Pericardium (tissue), 1 donor: ENCODE data around the genes MPLKIP and UBE2D4.

DNA sequence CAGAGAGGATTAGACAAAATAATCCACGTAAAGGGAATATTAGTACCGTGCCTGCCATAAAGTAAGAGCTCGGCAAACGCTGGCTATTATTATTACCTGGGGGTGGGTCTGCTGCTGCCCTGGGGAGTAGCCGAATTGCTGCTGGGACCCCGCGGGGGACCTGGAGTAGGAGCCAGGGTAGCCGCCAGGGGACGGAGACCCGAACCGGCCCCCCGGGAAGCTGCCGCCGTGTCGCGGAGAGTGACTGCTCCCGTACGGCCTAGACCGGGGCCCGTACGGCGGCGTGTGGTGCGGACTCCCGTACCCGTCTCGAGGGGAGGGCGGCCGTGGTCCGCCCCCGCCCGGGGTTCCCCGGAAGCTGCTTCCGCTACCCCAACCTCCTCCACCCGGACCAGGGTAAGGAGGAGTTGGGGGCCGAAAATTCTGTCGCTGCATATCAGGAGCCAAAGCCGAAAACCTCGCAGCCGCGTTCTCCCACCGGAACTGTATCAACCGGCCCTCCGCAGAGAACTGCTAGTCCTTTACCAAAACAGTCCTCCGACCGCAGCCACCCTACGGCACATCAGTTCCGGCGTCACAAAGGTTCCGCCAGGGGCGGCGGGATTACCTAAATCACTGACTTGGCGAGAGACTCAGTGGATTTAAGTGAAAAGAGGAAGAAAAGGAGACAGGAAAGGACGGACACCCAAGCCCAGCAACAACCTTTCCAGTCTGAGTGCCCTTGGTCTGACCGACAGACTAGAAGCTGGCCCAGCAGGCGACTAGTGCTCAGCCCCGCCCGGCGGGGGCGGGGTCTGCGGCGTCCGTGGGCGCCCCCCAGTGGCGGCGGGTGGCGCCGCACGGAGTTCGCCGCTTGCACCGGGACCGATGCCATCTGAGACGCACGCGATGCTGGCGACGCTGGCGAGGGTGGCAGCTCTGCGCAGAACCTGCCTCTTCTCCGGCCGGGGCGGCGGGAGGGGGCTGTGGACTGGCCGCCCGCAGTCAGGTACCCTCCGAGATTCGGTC is at the start of gene MPLKIP:
MPLKIP (minus strand) TSS at position 490 of the 1,008 bp plus-strand sequence.
- RRBS = 2% methylated on average over 53 of the region's 88 CpGs

DNA sequence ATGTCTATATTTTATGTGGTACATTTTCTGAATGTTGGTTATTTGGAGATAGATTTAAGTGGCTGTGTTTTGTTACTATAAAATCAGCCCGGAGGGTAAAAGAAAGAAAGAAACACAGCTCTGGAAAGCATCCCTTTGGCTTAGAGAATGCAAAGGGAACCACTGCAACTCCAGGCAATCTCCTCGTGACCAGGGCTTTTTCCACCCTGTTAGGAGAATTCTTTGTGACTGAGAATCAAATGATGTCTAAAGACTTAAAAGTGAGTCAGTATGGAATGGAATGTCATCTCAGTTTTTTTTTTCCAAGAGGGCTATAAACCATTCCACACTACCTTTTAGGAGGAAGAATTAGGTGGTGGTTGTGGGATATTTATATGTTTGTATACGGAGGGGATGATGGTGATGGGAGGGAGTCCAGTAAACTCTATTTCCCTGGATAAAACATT is 334.6 kb downstream of the SUGCT start:
- RRBS = no CpG with 5 or more reads among the region's 3 CpGs

DNA sequence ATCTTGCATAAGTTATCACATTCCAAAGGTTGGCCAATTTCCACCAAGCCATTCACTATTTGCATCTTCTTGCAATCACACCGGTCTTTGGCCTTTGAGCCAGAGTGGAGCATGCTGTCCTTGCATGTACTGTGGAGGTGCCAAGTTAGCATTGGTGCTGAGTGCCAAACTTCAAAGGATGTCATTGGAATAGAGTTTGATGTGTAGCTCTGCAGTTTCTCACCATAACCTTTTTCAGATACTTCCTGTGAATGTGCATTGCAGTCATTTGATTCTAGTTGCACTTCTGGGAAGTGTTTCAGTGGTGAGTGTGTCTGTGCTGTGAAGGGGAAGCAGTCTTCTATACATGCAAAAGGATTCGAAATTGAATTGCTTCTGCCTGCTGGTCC is 620.7 kb downstream of the SUGCT start:
- RRBS = no CpG with 5 or more reads among the region's 2 CpGs

GRCh38 chr7:41687640-41688525 is 15.0 kb downstream of the INHBA start:
- RRBS = no CpG with 5 or more reads among the region's 2 CpGs

DNA sequence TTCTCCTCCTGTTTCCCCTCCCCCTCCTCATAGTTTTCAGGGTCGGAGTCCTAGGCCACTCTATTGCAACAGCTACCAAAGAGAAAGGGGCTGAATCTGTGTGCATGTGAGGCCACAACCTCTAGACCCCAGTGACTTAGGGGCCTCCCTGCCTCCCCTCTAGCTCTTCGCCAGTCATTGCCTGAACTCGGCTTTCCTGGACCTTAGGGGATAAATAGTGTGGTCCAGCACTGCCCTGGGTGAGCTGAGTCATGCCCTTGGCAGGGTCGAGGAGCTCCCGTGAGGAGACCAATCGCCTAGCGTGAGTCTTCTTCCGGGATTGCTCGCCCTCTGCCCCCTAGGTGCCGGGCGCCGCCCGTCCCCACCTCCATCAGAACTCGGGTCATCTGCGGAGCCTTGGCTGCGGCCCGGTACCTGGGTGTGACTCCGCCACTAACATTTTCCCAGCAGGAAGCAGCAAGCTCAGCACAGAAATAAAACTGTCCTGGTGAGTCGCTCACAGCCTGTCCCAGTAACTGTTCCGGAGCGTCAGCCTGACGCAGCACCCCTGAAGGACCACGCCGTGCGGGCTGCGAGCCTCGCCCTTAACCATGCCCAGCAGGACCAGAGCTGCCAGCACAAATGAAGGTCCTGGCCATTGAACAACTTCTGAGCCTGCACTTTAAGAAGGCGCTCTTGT is 136.5 kb downstream of the HECW1 start:
- RRBS = 77% methylated on average over 11 of the region's 28 CpGs

DNA sequence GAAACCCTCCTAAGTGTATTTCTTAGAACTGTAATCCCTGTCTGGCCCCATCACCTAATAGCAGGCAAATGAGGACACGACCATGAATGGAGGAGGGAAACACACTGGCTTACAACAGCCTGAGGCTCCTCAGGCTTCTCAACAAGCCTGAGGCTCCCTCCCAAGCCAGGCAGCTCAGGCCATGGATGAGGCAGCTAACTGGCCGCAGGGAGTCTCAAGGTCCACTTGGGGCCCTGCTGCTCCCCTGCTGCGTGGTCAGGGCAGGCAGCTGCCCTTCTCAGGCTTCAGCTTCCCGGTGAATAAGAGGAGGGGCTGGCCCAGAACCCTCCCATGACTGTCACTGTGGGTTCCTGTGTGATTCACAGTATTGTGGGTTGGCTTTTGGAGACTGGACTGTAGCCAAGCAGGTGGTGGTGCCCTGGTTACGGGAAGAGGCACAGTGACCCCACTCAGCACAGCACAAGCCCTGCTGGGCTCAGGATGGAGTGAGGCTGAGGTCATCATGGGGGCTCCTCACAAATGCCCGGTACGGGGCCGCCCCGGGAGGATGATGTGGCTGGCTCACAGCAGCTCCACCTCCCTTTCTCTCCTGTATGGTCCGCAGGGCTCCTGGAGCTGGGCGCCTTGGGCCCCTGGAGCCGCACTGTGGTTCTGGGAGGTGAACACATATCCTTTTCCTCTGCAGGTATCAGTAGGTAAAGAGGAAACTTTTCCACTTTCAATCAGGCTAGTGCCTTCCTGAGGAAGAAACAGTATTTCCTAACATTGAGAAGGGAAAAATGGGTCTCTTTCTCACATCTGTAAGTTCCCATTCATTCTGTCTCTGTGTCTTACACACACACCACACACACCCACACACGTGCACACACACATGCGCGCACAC is 189.9 kb downstream of the HECW1 start:
- RRBS = no CpG with 5 or more reads among the region's 15 CpGs

GRCh38 chr7:43536628-43537198 is 46.2 kb upstream of the STK17A start:
- RRBS = no CpG with 5 or more reads among the region's 17 CpGs

DNA sequence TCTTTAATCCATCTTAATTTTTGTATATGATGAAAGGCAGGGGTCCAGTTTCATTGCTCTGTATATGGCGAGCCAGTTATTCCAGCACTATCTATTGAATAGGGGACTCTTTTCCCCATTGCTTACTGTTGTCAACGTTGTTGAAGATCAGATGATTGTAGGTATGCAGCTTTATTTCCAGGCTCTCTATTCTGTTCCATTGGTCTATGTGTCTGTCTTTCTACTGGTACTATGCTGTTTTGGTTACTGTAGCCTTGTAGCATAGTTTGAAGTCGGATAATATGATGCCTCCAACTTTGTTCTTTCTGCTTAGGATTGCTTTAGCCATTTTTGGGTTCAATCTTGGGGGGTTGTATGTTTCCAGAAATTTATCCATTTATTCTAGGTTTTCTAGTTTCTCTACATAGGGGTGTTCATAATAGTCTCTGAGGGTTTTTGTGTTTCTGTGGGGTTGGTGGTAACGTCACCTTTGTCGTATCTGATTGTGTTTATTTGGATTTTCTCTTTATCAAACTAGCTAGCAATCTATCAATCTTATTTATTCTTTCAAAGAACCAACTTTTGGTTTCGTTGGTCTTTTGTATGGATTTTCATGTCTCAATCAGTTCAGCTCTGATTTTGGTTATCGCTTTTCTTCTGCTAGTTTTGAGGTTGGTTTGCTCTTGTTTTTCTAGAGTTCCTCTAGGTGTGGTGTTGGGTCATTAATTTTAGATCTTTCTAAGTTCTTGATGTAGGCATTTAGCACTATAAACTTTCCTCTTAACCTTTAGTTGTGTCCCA is 26.9 kb downstream of the COA1 start:
- RRBS = no CpG with 5 or more reads among the region's 7 CpGs

GRCh38 chr7:43792464-43793031 is 34.1 kb downstream of the BLVRA start:
- RRBS = no CpG with 5 or more reads among the region's 6 CpGs

- RRBS = no CpG with 5 or more reads among the region's 6 CpGs
Measured at GRCh38 chr7:43800339-43800743, 41.9 kb downstream of the BLVRA start.

DNA sequence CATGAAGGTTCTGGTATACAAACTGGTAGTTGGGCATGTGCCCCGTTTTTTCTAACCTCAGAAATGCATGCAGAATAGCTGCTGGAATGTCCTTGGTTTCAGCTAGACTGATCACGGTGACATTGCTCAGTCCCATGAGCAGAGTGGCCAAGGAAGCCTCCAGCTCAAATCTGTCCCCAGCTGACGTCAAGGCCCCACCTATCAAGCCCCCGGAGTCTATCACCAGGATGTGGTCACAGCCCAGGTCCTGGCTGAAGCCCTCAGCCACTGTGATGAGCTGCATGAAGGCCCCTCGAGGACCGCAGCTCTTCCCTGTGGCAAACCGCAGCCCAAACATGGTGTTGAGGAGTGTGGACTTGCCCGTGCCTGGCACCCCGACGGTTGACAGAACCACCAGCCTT is 7.7 kb upstream of the MRPS24 start:
- RRBS = no CpG with 5 or more reads among the region's 10 CpGs

GRCh38 chr7:43878957-43879341 is 9.6 kb upstream of the MRPS24 start:
- RRBS = no CpG with 5 or more reads among the region's 4 CpGs

DNA sequence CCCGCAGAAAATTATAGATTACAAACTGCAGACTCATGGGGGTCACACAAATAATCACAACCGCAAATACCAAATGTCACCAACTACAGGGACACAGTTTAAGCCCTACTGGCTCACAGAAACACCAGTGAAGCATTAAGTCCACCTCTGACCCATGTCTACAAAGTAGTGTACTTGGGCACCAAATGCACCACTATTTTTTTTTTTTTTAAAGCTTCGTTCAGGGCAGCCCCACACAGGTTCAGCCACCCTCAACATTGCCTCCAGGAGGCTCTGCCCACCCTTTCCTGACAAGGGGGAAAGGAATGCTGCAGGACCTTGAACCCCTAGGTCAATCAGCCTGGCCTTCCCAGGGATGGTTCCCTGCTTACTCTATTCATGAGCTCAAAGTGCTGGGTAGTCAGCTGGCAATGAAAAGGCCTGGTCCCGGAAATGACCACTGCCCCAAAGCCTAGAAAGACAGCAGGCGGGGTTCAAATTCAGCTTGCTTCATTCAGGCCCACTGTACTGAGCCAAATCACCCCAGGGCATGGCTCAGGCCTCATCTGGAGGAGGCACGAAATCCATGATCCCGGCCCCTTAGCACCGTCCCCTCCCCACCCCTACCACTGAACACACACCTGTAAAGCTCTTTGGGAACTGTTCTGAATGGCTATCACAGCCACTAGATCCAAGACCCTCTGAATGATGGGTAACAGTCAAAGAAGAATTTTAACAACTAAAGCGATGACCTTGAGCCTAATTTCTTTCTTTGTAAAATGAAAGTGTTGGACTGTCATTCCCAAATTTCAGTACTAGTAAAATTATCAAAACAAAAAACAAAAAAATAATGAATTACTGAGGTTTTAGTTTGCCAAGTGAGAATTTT is 1.2 kb downstream of the URGCP start:
- RRBS = no CpG with 5 or more reads among the region's 9 CpGs

DNA sequence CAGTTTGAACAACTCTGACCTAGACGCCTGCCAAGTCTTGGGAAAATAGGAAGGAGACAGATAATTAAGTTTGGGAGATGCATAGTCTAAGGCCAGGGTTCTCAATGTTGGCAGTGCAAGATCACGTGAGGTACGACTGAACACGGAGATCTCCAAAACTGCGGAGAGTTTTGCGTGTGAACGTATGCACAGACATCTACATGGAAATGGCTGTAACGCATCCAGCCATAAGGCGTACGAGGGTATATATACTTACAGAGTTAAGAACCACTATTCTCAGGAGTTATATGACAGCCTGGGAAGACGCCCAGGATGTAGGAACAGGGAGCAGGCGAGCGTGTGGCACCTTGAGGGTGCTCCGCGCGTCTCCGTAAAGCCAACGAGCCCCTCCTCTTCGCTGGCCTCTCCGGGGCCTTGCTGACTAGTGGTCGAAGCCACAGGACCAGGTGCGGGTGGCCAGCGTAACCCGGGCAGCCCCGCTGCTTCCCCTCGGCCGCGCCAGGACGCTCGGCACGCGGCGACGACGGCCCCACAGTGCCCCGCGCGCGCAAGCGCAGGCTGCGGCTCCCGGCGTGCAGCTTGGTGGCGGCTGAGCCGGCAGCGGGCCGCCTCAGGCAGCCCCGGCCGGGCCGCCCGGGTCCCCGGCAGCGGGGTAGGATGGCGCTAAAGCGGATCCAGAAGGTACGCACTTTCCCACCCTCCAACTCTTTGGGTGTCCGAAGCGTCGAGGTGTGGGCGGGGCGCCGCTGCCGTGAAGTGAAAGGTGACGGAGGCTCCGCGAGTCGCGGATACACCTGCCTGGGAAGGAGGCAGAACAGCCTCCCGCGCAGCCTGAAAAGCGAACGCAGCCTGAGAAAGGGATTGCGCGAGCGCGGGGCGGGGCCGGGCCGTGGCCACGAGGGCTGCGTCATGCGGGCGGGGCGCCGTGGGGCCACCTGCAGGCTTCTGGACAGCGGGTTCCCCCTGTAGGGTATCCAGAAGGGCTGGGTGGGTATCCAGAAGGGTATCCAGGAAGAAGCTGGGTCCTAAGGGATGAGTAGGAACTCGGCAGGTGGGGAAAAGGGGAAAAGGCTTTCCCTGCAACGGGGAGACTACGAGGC is at the start of gene UBE2D4:
UBE2D4 (plus strand) TSS at position 561 of the 1,100 bp plus-strand sequence.
- RRBS = 2% methylated on average over 16 of the region's 89 CpGs

DNA sequence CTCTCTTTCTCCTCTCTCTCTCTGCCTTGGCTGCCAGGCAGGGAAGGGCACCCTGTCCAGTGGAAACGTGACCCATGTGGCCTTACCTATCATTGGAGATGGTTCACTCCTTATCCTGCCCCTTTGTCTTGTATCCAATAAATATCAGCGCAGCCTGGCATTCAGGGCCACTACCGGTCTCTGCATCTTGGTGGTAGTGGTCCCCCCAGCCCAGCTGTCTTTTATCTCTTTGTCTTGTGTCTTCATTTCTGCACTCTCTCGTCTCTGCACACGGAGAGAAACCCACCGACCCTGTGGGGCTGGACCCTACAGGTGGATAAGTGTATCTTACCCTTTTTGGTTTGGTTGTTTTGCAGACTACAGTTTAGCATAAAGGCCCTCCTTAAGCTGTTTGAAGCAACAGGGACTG is 23.0 kb downstream of the SPDYE1 start:
- RRBS = no CpG with 5 or more reads among the region's 6 CpGs

- RRBS = no CpG with 5 or more reads among the region's 15 CpGs
Measured at GRCh38 chr7:44104891-44105165, 683 bp downstream of the AEBP1 start.

- RRBS = no CpG with 5 or more reads among the region's 23 CpGs
Measured at GRCh38 chr7:44258918-44260055, 58.5 kb downstream of the YKT6 start.

GRCh38 chr7:44291377-44291509 is 34.2 kb downstream of the CAMK2B start:
- RRBS = no CpG with 5 or more reads among the region's 2 CpGs

GRCh38 chr7:44310173-44310766 is 15.1 kb downstream of the CAMK2B start:
- RRBS = no CpG with 5 or more reads among the region's 9 CpGs

- RRBS = no CpG with 5 or more reads among the region's 6 CpGs
Measured at GRCh38 chr7:44572758-44573206, 926 bp downstream of the DDX56 start.